Hair follicle dermal papilla cell (primary cell): ENCODE results near the genes CTRL and CDH3.

- CAGE, long polyA plus RNA, result no peak
Observed at GRCh38 chr16:67881472-67882291, 3.0 kb upstream of the NRN1L start.

- CAGE, long polyA plus RNA, result no peak
Observed at GRCh38 chr16:67885059-67885378, 334 bp downstream of the NRN1L start.

DNA sequence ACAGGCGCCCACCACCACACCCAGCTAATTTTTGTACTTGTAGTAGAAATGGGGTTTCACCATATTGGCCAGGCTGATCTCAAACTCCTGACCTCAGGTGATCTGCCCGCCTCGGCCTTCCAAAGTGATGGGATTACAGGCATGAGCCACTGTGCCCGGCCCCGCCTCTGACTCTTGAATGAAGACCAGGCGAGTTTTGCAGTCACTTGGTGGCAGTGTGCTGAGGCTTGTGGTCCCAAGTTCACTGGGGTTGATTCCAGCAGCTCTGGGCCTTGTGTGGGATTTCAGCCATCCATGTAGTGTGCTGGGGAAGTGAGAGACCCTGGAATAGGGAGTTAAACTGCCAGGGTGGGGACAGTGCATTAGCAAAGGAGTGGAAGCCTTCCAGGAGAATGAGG lies 14.3 kb downstream of the PSKH1 start:
- CAGE, long polyA plus RNA, result no peak

GRCh38 chr16:67931764-67932023 lies at the start of gene CTRL:
TSS of gene CTRL (minus strand) at chr16:67931862.
- CAGE, long polyA plus RNA, result no peak

- CAGE, long polyA plus RNA, result no peak
Observed at GRCh38 chr16:67945755-67946494, 2.0 kb upstream of the LCAT start.

DNA sequence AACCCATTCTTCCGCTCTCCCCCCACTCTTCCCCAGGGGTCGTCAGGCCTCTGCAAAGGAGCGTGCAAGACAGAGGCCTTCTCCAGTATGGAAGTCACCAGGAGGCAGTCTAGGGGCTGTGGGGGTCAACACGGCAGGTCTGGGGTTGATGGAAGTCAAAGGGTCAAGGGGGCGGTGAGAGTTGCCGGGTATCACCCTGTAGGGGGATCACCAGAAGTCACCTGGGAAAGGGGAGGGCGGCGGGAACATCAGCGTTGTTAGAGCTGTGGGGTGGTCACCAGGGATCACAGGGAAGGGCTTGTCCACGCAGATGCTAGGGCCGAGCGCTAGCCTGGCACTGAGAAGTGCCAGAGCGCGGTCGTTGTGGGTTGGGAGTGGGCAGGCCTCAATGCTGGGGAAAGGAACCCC lies 500 bp upstream of the ESRP2 start:
- CAGE, long polyA plus RNA, result no peak

GRCh38 chr16:68287340-68288560 lies 23.0 kb downstream of the SLC7A6OS start:
- CAGE, long polyA plus RNA, result no peak

GRCh38 chr16:68345764-68346379 lies 35.1 kb downstream of the PRMT7 start:
- CAGE, long polyA plus RNA, result no peak

DNA sequence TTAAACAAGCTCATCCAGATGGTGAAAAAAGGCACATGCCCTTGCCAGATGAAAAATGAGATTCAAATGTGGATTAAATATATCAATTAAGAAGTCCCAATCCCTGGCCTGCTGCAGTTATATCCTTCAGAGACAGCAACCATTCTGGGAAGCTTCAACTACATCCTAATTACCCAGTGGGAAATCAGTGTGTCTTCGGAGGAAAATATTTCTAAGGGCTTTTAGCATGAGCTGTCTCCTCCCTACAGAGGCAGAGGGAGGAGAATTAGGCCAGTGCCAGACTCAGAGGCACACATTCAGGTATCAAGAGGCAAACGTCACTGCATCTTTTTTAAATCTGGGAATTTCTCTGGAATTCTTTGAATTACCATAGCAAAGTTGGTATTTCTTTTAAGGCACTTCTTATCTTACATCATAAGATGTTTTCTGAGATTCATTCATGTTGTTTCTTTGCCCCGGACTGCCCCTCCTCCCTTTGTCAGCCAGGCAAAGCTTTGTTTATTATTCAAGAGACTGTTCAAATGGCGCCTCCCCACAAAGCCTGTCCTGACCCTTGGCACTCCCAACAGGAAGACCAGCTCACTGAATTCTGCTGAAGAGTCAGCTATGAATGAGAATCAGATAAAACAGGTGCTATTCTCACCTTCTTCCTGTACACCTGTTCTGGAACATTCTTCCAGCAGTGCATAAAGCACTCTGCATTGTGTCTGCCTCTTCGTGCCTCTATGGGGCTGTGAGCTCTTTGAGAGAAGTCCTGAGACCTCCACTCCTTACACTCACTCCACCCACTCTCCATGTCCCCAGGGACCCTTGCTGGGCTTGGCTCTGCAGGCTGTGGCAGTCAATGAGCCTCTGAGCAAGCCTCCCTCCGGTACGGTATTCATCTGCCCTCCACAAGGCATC lies 38.4 kb upstream of the SMPD3 start:
- CAGE, long polyA plus RNA, result no peak

DNA sequence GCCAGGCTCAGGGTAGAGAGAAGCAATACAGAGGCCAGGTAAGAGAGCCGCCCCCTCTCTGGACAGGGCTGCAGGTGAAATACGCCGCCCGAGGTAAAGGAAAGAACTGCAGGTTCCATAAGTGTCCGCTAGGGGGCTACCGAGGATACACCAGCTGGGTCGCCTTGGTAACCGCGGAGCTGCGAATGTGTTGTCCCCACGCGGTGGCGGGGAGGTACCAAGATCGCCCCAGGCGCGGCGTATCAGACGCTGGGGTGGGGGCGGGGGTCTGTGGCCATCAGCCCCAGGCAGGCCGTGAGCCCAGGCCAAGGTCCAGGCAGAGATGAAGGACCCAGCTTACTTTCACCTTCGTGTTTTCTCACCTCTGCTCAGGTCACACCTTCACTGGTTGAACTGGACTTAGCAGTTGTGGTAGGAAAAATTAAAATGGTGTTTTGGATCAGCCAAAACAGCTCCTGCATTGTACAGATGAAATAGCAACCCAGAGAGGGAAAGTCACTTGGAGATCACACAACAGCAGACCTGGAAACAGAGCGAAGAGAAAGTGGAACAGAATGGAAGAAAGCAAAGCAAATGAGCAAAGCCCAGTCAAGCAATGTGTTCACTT lies 18.3 kb upstream of the ZFP90 start:
- CAGE, long polyA plus RNA, result no peak

- CAGE, long polyA plus RNA, result no peak
Observed at GRCh38 chr16:68645221-68645788, at the start of gene CDH3. TSS of gene CDH3 (plus strand) at chr16:68645310.

DNA sequence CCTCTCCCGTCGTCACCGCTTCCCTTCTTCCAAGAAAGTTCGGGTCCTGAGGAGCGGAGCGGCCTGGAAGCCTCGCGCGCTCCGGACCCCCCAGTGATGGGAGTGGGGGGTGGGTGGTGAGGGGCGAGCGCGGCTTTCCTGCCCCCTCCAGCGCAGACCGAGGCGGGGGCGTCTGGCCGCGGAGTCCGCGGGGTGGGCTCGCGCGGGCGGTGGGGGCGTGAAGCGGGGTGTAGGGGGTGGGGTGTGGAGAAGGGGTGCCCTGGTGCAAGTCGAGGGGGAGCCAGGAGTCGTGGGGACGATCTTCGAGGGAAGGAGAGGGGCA lies 405 bp downstream of the CDH1 start:
- CAGE, long polyA plus RNA, result no peak

DNA sequence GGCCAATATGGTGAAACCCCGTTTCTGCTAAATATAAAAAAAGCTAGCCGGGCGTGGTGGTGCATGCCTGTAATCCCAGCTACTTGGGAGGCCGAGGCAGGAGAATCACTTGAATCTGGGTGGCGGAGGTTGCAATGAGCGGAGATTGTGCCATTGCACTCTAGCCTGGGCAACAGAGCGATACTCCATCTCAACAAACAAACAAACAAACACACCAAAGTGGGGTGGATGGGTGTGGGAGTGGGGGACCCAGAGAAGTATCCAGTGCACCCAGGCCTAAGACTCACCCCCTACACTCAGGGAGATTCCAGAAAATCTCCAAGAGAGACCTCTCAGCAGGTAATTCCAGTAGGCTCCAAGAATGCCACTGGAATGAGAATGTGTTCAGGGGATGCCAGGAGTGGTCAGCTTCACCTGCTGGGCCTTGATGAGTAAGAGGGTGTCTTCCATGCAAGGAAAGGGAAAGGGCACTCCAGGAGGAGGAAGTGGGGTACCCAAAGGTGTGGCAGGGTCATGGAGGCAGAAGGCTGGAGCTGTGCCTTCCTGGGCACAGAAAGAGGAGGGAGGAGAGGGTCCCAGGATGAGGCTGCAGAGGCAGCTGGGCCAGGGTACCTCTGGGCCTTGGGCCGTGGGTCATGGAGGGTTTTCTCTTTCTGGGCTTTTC lies 9.8 kb downstream of the CDH1 start:
- CAGE, long polyA plus RNA, result no peak

DNA sequence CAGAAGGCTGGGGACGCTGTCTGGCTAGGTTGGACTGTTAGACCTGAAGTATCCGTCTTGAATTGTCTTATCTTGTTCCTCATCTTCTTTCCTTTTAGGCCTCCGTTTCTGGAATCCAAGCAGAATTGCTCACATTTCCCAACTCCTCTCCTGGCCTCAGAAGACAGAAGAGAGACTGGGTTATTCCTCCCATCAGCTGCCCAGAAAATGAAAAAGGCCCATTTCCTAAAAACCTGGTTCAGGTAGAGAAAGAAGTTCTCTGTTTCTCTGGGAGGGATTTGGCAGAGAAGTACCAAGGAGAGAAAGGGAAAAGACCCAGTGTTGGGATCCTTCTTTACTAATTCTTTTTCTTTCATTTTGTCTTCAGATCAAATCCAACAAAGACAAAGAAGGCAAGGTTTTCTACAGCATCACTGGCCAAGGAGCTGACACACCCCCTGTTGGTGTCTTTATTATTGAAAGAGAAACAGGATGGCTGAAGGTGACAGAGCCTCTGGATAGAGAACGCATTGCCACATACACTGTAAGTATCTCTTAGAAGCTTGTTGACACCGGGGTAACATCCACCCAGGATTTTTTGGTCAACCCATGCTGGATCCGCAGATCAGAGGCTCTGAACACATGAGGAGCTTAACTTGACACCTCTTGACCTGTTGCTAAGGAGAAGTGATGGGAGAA lies 34.9 kb upstream of the TANGO6 start:
- CAGE, long polyA plus RNA, result no peak

DNA sequence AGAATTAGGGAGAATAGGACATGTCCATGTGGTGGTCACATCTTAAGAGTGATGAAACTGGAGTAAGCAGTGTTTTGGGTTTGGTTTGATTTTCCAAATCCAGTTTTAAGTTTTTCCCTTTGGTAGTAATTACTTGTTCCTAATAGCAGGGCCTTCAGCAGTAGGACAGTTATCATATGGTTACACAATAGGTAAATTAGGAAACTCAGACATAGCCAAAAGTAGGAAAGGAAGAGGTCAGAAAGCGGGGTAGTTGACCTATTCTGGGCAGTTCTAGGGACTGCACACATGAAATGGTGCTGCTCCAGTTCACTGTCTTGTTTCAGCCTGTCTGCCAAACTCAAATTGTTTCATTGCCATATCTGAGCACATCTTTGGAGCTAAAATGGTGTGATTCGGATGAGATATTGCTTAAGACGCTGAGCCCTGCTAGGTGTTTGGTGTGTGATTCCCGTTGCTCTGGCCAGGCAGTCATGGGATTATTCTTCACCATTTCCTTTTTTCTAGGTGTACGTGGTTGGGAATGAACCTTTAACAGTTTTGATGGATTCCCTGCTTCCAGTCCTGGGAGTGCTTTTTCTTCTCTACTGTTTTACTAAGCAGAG lies 56.7 kb downstream of the TANGO6 start:
- CAGE, long polyA plus RNA, result no peak

GRCh38 chr16:68916370-68916574 lies 72.9 kb downstream of the TANGO6 start:
- CAGE, long polyA plus RNA, result no peak

- CAGE, long polyA plus RNA, result no peak
Observed at GRCh38 chr16:69100017-69100778, 5.3 kb upstream of the HAS3 start.

DNA sequence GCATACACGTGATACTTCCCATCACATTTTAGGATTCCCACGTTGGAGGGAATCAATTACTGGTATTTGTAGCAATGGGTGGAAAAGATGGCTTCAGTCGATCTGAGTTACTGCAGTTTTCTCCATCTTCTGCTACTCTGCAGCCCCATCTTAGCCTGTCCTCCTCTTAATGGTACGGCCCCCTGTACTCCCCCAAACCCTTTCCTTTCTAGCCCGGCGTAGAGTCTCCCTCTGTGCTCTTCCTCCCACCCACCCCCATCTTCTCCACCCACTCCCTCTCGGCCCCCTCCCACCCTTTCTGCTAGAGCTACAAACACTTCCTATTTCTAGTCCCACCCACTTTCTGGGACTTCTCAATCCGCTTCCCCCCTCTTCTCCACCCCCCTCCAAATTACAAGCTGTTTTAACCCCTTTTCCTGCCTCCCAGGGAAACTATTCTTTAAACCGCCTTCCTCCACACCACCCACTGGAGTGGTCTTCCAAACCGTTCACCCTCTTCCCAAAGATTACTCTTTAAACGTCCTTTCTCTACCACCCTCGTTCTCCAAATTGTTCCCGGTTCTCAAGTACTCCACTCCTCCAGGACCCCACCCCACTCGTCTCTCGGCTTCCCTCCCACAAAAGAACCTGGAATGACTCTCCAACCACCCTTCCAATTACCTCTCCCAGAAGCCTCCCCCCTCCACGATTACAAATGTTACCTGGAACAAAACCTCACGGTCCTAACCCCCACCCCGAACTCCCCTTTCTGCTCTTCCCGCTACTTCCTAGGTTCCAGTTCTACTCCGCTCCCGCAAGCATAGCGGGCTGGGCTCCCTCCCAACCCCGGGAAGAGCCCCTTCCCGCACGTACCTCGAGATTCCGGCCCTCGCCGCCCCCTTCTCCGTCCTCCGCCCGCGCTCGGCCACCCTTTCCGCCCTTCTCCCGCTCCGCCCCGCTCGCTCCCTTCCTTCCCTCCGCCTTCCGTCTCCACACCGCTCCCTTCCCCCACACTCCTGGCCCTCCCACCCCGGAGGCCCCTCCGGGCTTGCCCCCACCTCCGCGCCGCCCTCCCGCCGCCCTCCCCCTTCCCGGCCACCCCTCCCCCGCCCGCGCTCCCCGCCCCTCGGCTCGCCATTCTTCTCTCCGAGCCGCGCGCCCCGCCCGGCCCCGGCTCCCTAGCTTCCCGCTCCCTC lies 764 bp downstream of the CHTF8 start:
- CAGE, long polyA plus RNA, result no peak

- CAGE, long polyA plus RNA, result no peak
Observed at GRCh38 chr16:69310967-69311173, 280 bp upstream of the VPS4A start.

- CAGE, long polyA plus RNA, result no peak
Observed at GRCh38 chr16:69315488-69316398, 4.6 kb downstream of the VPS4A start.